ENCODE measurements around a stretch of chr5.

DNA sequence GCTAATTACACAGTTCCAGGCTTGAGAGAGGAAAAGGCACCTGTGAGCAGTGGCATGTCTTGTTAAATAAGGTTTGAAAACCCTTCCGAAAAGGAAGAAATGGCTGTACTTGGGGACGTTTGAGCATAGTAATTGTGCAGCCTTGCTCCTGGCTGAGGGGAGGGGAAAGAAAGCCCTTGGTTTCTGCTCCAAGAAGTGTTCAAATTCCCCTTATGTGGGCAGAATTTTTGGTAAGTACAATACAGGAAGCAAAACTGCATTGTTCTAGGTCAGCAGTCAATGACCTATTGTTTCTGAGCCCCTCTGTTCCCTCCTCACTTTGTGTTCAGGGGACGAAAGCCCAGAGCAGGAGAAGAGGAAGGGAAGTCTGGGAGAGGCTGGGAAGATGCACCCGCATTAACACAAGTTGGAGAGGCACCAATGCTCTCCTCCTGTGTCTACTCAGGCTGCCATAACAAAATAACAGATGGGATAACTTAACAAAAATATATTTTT is 11.9 kb downstream of the BASP1 start:
- RRBS, 2 experiments = no CpG with 5 or more reads among the region's 4 CpGs

GRCh38 chr5:17275133-17275812 is 57.8 kb downstream of the BASP1 start:
- RRBS, 2 experiments = 96 to 98% methylated on average over 9 to 13 of the region's 55 CpGs

- RRBS, 2 experiments = no CpG with 5 or more reads among the region's 9 CpGs
Observed at GRCh38 chr5:17316713-17317400, 99.4 kb downstream of the BASP1 start.

DNA sequence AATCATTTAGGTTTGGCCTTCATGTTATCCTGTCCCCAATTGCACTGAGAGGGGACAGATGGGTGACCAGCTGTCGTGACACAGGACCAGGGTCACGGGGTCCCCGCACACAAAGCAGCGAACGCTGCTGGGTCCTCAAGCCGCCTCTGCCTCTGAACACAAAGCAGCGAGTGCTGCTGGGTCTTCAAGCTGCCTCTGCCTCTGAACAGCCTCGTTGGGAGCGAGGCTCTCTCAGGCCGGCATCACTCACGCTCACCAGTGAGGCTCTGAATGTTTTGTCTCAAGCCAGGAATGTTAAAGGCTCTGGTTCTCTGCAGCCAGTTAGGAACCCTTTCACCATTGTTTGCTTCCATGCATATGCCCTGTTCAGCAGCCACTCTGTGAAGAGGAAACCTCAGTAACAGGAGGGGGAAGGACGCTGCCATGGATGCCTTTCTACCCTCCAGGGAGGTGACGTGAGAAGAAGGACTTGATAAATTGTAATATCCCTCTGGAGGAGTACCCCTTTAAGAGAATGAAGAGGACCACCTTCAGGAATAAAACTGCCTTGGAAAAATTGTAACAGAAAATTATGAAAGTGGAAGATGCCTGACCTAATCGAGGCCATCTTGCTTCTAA is 76.5 kb downstream of the H3Y2 start:
- RRBS, 2 experiments = no CpG with 5 or more reads among the region's 14 CpGs

DNA sequence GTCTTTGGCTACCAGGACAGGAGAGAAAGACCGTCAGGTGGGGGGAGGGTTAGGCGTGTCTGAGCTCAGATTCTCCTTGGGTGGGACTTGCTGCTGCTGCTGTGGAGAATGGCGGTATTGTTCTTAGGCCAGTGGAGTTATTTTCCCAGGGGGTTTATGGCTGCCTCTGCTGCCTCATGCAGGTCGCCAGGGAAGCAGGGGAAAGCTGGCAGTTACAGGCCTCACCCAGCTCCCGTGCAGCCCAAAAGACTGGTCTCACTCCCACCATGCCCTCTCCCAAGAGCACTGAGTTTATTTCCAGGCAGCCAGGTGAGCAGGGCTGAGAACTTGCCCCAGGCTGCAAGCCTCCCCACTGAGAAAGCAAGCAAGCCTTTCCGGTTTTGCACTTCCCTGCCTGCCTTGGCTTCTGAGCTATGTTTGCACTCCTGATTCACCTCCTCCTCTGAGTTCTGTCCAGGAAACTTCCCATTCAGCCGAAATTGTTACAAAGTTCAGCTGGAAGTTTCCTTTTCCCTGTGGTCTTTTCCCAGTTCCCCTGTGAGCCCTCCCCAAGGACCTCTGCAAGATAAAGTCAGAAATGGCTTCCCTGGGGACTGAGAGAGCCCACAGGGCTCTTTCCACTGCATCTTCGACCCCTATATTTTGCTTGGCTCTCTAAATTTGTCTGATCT is 296.1 kb upstream of the H3Y1 start:
- RRBS, 2 experiments = no CpG with 5 or more reads among the region's 8 CpGs

GRCh38 chr5:18744886-18745297 is 1089.2 kb upstream of the H3Y1 start:
- RRBS, 2 experiments = no CpG with 5 or more reads among the region's 6 CpGs

DNA sequence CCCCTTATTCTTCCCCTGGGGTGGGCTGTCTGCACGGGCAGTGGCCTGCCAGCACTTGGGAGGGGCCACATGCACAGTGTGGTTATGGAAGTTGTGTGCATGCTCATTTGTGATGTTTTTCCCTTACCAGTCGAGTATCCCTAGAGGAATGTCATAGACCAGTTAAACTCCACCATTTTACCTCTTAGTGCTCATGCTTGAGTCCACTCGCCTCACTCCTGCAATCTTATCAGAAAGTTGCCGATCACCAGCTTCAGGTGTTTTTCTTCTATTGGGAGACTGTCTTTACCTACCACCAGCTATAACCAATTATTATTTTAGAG is 584.8 kb downstream of the CDH18 start:
- RRBS, 2 experiments = no CpG with 5 or more reads among the region's 4 CpGs

DNA sequence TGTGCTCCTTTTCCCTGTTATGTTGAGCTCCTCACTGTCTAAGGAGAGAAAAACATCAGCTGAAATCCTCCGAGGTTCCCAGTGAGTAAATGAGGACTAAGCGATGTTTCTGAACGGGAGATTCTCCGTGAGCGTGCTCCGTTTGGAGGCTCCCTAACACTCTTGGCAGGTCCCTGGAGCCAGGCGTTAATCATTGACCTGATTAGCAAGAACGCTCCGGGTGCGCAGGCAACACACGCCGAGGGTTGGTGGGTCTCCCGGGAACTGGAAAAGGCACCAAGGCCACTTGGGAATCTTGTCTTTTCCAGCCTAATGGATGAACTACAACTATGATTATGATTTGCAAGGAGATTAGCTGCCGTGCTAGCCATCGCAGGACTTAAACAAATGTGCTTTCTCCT is 640.5 kb downstream of the CDH12 start:
- RRBS, 2 experiments = no CpG with 5 or more reads among the region's 15 CpGs

DNA sequence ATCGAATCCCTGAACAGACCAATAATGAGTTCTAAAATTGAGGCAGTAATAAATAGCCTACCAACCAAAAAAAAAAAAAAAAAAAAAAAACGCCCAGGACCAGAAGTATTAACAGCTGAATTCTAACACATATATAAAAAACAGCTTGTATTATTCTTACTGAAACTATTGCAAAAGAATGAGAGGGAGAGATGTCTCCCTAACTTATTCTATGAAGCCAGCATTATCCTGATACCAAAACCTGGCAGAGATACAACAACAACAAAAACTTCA is 327.7 kb downstream of the PRDM9 start:
- RRBS, 2 experiments = no CpG with 5 or more reads among the region's 2 CpGs

DNA sequence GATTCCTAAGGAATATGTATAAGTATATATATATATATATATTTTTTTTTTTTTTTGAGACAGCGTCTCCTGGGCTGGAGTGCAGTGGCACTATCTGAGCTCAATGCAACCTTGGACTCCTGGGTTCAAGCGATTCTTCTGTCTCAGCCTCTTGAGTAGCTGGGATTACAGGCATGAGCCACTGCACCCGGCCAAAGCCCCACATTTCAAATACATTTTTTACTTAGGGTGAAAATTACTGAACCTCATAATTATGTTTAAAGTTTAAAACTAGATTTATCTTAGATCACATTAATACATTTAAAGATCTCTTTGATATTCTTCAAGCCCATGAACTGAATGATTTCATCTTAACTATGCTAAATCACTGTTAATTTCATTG is 377.3 kb downstream of the PRDM9 start:
- RRBS, 2 experiments = no CpG with 5 or more reads among the region's 3 CpGs

DNA sequence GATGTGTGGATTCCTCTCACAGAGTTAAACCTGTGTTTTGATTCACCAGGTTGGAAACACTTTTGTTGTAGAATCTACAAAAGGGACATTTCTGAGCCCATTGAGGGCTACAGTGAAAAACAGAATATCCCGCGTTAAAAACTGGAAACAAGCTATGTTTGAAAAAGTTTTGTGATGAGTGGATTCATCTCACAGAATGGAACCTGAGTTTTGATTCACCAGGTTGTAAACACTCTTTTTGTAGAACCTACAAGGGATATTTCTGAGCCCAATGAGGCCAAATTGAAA is 379.0 kb downstream of the PRDM9 start:
- RRBS, 2 experiments = no CpG with 5 or more reads among the region's 2 CpGs

- RRBS, 2 experiments = no CpG with 5 or more reads among the region's 35 CpGs
Observed at GRCh38 chr5:28808878-28809614, 1770.7 kb upstream of the CDH9 start.

GRCh38 chr5:30823739-30824127 is 369.8 kb upstream of the CDH6 start:
- RRBS, 2 experiments = no CpG with 5 or more reads among the region's 17 CpGs

- RRBS, 2 experiments = no CpG with 5 or more reads among the region's 4 CpGs
Observed at GRCh38 chr5:31335931-31336376, 142.5 kb downstream of the CDH6 start.

DNA sequence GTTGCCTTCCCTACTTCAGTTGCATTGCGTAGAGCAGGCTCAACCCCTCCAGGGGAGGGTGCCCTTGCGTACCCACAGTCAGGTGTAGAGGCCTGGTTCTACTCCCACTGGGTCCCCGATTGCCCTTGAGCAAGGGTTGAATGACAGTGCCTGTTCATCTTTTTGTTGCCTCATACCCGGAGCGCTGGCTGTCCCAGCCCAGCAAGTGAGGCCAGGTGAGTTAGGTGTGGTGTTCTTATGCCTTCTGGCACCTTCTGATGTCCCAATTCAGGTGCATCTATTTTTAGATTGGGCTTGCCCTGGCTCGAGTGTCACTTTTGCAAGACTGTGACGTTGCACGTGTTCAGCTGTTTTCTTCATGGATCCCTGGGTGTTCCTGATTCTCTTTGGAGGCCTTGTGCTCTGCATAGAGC is 257.8 kb downstream of the GOLPH3 start:
- RRBS, 2 experiments = no CpG with 5 or more reads among the region's 8 CpGs

DNA sequence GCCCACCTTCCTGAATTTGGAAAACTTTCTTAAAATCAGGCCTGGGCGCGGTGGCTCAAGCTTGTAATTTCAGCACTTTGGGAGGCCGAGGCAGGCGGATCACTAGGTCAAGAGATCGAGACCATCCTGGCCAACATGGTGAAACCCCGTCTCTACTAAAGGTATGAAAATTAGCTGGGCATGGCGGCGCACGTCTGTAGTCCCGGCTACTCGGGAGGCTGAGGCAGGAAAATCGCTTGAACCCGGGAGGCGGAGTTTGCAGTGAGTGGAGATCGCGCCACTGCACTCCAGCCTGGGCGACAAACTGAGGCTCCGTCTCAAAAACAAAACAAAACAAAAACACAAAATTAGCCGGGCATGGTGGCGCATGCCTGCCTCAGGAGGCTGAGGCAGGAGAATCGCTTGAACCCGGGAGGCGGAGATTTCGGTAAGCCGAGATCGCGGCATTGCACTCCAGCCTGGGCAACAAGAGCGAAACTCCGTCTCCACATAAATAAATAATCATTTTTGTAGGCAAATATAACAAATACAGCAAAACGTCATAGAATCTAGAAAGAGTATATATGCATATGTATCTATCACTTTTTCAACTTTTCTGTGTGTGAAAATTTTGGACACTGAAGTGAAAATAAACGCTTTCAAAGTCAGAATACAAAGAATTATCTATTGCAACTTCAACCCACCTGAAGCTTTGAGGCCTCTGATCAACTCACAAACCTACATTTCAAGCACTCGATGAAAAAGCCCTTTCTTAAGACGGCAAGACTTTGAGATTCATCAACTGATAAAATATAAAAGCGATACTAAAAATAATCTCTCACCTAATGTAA is 1.5 kb downstream of the GOLPH3 start:
- RRBS, 2 experiments = 1 to 21% methylated on average over 2 of the region's 34 CpGs

GRCh38 chr5:32204075-32204586 is 30.0 kb upstream of the GOLPH3 start:
- RRBS, 2 experiments = no CpG with 5 or more reads among the region's 12 CpGs

GRCh38 chr5:32233421-32234642 is 59.7 kb upstream of the GOLPH3 start:
- RRBS, 2 experiments = no CpG with 5 or more reads among the region's 14 CpGs

- RRBS, 2 experiments = no CpG with 5 or more reads among the region's 28 CpGs
Observed at GRCh38 chr5:32311806-32312417, 827 bp downstream of the MTMR12 start.

DNA sequence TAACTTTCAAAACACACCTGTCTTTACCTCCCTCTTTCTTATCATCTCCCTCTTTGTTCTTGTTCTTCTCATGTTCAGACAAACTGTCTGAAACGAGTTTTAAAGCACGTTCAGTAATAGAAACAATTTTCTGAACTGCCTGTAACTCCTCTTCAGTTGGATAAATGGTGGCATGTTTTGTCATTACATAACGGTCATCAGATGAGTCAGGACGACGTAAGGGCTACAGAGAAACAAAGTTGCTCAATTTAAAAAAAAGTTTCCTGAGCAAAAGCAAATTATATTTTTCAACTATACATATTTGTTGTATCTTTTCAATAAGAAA is 56.1 kb downstream of the ZFR start:
- RRBS, 2 experiments = no CpG with 5 or more reads among the region's 5 CpGs